Mesenteric fat pad (tissue), 1 donor: ENCODE measurements around a stretch of chr2.

- PRO-cap, result no peak
Measured at GRCh38 chr2:187518518-187519190, 35.6 kb downstream of the TFPI start.

DNA sequence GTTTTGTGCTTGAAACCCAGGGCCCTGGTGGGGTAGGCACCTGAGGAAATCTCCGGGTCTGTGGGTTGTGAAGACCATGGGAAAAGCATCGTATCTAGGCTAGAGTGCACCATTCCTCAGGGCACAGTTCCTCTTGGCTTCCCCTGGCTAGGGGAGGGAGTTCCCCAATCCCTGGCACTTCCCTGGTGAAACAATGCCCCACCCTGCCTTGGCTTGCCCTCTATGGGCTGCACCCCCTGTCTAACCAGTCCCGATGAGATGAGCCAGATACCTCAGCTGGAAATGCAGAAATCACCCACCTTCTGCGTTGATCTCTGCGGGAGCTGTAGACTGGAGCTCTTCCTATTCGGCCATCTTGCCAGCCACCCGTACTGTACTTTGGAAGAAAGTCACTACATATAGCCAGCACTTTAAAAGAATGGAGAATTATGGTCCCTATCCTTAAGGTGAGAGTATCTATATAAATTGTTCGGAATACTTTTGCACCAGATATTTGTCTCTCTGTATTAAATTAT is 33.9 kb downstream of the TFPI start:
- PRO-cap, result no peak

DNA sequence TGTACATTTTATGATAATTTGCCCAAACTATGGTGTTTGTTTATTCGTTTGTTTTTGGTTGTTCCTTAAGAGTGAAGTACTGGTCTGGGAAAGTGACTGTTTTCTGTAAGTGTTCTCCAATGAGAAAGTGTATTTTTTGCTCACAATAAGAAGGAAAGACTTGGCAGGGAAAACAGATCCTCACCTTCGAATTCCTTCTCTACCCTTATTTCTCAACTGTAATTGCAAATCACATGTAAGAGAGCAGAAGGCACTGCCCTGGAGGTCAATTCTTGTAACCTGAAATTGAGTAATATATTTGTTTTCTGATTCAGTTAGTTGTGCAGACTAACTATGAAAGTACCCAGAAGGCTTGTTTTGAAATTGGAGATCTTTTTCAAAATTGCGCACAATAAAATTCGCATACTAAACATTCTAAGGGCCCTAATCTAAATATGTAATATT is 24.3 kb downstream of the TFPI start:
- PRO-cap, result no peak

DNA sequence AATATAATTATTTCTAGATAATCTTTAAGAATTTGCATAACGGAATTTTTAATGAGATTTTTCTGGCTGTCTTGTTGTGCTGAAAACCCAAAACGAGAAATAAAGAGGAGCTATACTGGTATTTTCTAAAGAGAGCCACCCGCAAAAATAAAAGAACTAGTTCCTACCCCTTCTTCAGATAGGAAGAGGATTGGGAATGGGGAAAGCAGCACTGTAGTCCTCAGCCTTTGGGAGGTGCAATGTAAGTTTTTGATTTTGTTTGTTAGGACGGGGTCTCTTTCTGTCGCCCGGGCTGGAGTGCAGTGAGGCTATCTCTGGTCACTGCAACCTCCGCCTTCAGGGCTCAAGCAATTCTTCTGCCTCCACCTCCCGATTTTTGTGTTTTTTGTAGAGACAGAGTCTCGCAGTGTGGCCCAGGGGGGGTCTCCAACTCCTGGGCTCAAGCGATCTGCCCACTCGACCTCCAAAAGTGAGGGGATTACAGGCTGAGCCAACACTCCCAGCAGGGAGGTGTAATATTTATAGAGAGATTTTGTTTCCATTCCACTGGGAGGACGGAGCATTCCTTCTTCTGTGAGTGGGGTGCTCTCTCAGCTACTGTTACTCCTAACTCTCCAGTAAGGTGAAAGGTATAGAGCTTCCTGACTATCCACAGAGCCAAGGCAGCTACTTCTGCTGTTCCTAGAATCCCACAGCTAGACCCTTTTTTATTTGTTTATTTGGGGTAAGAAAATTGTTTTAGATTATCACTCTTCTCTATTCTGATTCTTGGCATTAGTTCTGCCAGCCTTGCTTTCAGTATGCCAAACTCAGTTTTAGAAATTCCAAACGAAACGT is 13.1 kb upstream of the GULP1 start:
- PRO-cap, result no peak

DNA sequence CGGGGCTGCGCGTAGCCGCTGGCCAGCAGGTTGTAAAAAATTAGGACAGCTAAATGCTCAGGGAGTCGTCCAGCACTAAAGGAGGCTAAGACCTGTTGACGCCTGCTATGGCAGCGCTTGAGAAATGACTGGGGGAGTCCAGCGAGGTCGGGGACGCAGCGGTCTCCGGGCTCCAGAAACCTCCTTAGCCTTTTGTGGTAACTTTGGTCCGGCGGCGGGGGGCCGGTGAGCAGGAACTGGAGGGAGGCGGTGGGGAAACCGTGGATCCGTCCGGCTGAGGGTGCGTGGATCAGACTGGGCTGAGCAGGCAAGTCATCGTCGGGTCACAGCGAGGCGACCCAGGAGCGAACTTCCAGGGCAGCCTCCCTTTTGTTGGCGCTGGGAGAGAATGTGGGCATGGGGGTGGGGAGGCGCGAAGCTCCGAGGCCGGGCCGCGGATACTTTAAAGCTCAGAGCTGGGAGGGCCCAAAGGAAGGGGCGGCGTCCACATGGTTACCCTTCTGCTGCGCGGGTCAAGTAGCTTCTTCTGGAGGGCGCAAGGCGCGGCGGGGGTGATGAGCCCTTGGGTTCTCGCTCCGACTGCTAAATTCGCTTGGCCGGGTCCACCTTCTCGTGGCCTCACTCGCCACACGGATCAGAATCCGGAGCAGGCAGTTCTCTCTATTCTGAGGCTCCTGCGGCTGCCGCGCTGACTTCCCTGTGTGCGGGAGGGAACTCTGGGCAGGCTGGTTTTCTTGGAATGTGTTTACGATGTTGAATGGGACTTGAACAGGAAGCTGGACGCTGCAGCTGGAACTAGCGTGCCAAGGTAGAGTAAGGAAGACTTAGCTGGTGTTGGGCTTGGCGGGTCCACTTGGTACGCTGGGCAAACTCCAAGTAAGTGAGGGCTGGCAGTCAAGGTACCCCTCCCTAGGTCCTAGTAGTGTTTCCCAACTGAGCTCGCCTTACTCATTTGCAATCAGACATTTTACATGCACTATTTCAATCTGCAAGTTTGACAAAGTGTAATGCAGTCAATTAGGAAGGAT is 945 bp downstream of the GULP1 start:
- PRO-cap, result bidirectional peak, plus-strand start at position 522 of the sequence, minus-strand start at position 344 of the sequence

DNA sequence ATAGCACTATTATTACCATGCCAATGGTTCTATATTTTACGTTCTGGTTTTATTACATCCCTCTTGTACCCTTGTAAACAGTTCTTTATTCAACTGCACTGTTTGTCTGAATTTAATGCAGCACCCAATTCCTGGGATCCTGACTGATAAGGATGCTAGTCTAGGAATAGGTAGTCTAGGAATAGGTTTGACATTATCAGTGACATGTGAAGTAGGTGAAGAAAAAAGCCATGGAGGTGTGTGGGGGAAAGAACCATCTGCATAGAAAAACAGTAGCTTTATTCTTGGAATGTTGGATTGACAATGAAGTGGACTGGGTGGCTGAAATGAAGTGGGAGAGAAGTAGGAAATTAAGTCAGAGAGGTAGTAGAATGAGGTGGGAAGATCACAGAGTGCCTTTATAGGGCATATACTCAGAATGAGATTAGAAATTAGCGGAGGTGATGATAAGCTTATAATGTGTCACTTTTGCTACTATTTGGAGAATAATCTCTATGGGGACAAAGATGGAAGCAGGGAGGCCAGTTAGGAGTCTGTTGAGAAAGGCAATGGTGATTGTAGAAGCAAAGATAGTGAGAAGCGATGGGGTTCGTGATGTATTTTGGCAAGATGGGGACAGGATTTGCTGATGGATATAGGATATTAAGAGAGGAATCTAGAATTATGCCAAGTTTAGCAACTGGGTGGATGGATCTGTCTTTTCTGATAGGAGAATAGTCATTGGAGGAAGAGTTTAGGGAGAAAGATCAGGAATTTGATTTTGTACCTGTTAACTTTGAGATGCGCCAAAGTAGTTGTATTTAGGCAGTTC is 37.7 kb downstream of the GULP1 start:
- PRO-cap, result no peak

DNA sequence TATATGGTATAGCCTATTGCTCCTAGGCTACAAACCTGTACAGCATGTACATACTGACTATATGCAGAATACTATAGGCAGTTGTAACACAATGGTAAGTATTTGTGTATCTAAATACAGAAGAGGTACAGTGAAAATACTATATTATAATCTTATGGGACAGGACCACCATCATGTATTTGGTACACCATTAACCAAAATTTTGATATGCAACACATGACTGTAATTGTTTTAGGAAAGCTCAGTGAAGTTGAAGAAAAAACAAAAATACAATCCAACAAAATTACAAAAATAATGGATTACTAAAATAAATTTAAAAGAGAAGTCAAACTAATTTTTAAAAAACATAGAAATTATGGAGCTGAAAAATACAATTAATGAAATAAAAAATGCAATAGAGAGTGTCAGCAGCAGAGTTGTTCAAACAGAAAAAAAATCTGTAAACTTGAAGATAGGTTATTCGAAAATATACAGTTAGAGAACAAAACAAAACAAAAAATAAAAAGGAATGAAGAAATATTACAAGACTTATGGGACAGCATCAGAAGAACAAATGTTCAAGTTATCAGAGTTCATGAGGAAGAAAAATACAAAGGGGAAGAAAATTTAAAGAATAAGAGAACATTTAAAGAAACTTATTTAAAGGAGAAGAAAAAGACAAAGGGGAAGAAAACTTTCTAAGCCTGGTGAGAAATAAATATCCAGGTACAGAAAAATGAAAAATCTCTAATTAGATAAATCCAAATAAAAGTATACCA is 114.7 kb downstream of the GULP1 start:
- PRO-cap, result no peak

GRCh38 chr2:188994419-188994900 is 20.3 kb downstream of the COL3A1 start:
- PRO-cap, result no peak

- PRO-cap, result no peak
Measured at GRCh38 chr2:189440600-189440971, 688 bp upstream of the WDR75 start.

GRCh38 chr2:189533123-189533791 is 47.3 kb downstream of the SLC40A1 start:
- PRO-cap, result no peak

GRCh38 chr2:190235430-190235765 is 54.7 kb downstream of the C2orf88 start:
- PRO-cap, result no peak

- PRO-cap, result no peak
Measured at GRCh38 chr2:190354208-190354697, 10.9 kb downstream of the INPP1 start.

DNA sequence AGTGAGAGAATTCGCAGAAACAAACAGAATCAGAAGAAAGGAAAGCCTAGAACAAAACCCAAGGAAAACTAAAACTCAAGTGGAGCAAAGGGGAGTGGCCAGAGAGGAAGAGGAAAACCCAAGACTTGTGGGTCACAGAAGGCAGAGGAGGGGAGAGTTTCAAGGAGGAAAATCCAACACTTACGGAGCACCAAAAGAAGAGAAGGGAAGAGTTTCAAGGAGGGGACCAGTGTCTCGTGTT is 1.5 kb upstream of the MFSD6 start:
- PRO-cap, result no peak

- PRO-cap, result no peak
Measured at GRCh38 chr2:190533587-190534166, 845 bp downstream of the NEMP2 start.

DNA sequence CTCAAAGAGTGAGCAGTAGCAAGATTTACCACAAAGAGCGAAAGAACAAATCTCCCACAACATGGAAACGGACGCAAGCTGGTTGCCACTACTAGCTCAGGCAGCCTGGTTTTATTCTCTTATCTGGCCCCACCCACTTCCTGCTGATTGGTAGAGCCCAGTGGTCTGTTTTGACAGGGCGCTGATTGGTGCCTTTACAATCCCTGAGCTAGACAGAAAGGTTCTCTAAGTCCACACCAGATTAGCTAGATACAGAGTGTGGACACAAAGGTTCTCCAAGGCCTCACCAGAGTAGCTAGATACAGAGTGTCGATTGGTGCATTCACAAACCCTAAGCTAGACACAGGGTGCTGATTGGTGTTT is 111.5 kb downstream of the NAB1 start:
- PRO-cap, result no peak

DNA sequence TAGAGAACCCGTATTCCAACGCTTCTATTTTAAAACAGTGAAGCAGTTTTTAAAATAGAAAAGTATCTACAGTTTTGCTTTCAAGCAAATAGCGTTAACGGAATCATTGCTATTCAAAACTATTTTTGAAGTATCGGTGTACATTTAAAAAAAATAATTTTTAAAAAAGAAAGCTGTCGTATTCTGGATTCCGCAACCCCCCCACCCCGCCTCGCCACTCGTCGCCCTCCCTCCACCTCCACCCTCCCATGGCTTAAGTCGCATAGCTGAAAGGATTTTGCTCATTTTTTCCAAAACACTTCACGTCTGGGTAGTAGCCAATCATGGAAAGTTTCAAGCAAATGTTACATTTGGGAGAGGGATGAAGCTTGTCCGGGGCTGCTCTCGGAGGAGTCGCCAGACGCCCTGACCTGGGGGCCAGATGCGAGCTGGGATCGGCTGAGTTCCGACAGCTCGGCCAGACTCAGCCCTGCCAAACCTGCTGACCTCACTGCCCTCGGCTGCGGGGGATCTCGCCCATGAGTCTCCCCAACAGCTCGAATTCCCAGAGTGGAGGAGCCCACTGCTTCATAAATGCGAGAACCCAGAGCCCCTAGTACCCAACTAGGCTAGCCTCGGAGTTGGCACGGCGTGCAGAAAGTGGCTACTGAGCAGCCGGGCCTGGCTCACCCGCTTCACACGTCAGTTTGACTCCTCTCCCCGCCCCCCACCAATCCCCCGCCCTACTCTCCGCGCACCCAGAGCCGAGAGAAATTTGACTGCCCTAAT is 491 bp upstream of the GLS start:
- PRO-cap, result bidirectional peak, plus-strand start outside the sequence, minus-strand start at position 688 of the sequence

- PRO-cap, result no peak
Measured at GRCh38 chr2:190906362-190906809, 25.8 kb downstream of the GLS start.

- PRO-cap, result no peak
Measured at GRCh38 chr2:190924966-190925446, 44.4 kb downstream of the GLS start.

GRCh38 chr2:190997648-190998290 is 16.2 kb downstream of the STAT1 start:
- PRO-cap, result no peak

DNA sequence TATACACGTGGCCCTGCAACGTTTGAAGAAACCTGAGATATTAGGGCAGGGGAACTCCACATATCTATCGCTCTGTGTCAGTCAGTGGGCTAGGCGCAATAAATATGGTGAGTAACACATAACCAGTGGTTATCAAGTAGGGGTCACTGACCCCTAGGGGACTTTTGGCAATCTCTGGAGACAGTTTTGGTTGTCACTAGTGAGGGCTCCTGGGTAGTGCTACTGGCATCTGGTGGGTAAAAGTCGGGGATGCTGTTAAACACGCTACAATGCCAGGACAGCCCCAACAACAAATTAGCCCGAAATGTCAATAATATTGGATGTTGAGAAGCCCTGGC is 14.8 kb downstream of the STAT1 start:
- PRO-cap, result no peak